Glomerular endothelial cell (primary cell): Measurements from ENCODE around the genes FCRL3, OR6K6, ACKR1 and APCS.

- RAMPAGE, long total RNA, result no peak
These were observed 518 bp downstream of the PRCC start for GRCh38 chr1:156767720-156768386.

DNA sequence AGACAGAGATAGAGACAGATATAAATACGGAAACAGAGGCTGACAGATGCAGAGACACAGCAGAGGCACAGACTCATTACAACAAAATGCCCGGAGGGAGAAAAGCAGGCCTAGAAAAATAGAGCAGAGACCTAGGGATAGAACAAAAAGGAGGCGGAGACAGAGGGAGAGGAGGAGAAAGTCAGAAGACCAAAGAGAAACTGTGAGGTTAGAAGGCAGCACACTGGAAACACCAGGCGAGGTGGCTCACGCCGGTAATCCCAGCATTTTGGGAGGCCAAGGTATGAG is 2.0 kb downstream of the PEAR1 start:
- RAMPAGE, long total RNA, result no peak

- RAMPAGE, long total RNA, result no peak
These were observed 19.1 kb downstream of the LRRC71 start for GRCh38 chr1:156939285-156940122.

- RAMPAGE, long total RNA, result no peak
These were observed 42.9 kb downstream of the LRRC71 start for GRCh38 chr1:156962984-156963983.

GRCh38 chr1:156983847-156984523 is 61.6 kb downstream of the ARHGEF11 start:
- RAMPAGE, long total RNA, result no peak

- RAMPAGE, long total RNA, result no peak
These were observed 17.6 kb upstream of the ETV3 start for GRCh38 chr1:157155542-157156520.

- RAMPAGE, long total RNA, result no peak
These were observed 102.3 kb upstream of the ETV3 start for GRCh38 chr1:157240587-157240815.

- RAMPAGE, long total RNA, result no peak
These were observed 102.6 kb upstream of the ETV3 start for GRCh38 chr1:157240816-157241198.

- RAMPAGE, long total RNA, result no peak
These were observed 14.2 kb upstream of the FCRL5 start for GRCh38 chr1:157566403-157567019.

DNA sequence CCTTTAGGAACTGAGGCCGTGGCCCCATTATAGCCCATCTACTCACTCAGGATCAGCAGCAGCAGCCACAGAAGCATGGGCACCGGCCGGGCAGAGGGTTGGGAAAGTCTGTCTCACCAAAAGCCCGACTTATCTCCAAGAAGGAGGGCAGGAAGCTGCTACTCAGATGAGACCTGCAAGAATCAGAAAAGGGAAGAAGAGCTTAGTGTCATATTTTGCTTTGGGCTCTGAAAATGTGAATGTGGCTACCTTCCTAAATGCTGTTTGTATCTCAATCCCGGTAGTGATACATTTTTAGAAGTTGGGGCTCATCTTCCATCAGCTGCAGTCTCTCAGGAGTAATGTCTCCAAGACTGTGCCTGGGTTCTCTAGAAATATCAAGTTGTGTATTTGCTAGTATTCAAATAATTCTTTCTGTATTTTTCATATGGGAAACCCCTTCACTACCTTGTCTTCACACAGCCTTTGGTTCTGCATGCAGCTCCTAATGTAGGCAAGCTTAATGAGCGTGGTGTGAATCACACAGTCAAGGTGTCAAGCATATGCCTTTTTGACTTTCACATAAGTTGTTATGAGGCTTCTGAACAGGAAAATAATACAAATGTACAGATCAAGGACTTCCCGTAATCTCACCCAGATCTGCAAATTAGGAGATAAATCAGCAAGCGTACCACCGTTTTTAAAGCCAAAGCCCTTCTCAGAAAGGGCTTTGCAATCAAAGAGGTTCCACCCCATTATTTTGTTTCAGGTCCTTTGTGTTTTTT is at the start of gene FCRL3:
FCRL3 (minus strand) TSS at position 357 of the 764 bp plus-strand sequence.
- RAMPAGE, long total RNA, result no peak

- RAMPAGE, long total RNA, result no peak
These were observed 1.8 kb upstream of the FCRL3 start for GRCh38 chr1:157702353-157702724.

GRCh38 chr1:157994178-157995095 is 992 bp downstream of the KIRREL1 start:
- RAMPAGE, long total RNA, result no peak

- RAMPAGE, long total RNA, result no peak
These were observed 16.1 kb downstream of the KIRREL1 start for GRCh38 chr1:158009447-158010055.

DNA sequence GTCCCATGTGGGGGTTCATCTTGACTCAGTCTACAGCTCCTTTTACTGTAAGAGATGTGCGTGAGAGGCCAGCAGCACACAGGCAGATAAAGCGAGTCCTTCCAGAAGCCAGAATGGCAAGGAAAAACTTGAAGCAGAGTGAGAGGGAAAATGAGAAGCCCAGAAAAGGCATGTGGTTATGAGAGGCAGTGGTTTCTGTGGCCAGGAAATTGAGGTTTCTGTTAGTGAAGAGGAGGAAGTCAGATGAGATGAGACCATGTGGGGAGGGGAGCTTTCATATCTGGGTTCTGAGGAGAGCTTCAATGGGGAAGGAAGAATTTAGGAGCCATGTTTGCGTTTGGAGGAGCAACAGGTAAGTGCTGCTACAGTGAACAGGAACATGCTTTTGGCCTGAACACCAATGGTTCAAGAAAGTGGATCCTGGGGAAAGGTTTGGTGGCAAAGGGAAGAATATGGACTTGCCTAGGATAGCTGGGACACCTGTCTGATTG is 6.1 kb upstream of the CD1A start:
- RAMPAGE, long total RNA, result no peak

- RAMPAGE, long total RNA, result no peak
These were observed at the start of gene OR6K6 for GRCh38 chr1:158754462-158755019. OR6K6 (plus strand) TSS chr1:158754720.

GRCh38 chr1:158951973-158952423 is 20.6 kb downstream of the PYHIN1 start:
- RAMPAGE, long total RNA, result no peak

DNA sequence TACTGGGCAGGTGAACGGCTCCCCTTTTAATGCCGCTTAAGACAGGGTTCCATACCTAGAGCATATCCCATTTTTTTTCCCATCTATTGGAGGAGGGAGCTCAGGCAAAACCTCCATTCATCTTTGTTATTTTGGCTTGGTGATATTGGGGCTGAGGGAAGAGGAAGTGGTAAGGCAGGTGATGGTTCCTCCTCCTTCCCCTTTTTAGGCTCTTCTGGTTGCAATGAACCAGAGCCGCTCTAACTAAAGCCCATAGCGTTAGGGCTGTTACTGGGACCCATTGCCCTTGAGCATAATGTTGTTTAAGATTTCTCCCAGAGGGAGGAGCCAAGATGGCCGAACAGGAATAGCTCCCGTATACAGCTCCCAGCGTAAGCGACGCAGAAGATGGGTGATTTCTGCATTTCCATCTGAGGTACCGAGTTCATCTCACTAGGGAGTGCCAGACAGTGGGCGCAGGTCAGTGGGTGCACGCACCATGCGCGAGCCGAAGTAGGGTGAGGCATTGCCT is 21.1 kb downstream of the PYHIN1 start:
- RAMPAGE, long total RNA, result no peak

GRCh38 chr1:159020012-159020586 is 10.4 kb downstream of the IFI16 start:
- RAMPAGE, long total RNA, result no peak

DNA sequence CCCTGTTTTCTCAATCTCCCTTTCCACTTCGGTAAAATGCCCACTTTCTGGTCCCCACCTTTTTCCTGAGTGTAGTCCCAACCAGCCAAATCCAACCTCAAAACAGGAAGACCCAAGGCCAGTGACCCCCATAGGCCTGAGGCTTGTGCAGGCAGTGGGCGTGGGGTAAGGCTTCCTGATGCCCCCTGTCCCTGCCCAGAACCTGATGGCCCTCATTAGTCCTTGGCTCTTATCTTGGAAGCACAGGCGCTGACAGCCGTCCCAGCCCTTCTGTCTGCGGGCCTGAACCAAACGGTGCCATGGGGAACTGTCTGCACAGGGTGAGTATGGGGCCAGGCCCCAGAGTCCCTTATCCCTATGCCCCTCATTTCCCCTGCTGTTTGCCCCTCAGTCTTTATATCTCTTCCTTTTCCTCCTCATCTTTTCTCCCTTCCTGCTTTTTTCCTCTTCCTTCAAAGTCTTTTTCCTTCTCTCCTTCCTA is at the start of gene ACKR1:
ACKR1 (plus strand) TSS at position 215 of the 481 bp plus-strand sequence.
- RAMPAGE, long total RNA, result no peak

DNA sequence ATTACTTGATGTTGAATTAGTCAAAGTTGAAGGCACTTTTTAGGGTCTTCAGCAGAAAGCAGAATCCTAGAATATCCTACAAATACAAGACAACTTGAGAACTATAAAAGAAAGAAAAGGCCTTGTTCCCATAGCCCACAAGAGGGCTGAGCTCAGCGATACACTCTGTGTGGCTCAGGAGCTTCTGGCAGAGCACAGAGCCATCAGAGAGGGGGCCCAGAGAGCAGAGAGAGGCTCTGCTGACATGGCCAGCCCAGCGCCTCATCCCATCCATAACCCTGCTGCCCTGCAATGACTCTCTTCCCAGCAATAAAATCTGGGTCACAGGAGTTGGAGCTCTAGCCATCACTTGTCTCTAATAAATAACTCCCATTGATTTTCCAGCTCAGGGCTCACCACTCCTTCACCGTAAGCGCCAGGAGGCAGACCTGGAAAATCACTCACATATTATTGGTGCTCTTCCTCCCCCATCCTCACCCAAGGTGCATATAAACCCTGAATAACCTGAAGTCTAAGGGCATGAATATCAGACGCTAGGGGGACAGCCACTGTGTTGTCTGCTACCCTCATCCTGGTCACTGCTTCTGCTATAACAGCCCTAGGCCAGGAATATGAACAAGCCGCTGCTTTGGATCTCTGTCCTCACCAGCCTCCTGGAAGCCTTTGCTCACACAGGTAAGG is at the start of gene APCS:
APCS (plus strand) TSS at position 516 of the 681 bp plus-strand sequence.
- RAMPAGE, long total RNA, result no peak